Measurements from ENCODE around the genes DOK4 and ADGRG3.

DNA sequence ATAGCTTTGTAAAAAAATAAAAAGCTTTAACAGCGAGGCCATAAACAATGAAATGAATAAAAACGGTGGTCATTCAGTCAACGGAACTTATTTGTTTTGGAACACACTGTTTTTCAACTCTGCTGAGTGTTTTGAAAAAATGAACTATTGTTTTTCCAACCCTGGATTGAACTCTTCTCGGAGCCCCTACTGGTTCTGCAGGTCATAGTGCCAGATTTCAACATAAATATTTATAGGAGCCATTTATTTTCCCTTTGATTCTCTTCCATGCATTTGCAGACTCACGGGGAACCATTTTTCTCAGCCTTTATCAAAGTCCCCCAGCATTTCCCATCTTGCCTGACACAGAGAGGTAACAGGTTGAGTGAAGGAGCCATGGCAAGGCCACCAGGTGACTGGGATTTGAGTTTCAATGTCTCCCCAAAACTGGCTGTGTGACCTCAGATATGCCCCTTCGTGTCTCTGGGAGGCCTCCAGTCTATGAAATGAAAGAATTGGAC, 16.1 kb upstream of the HERPUD1 start:
- PRO-cap = no peak

- PRO-cap = bidirectional peak, plus-strand start at chr16:56991245, minus-strand start at chr16:56990979
These were observed 1.3 kb downstream of the NLRC5 start for GRCh38 chr16:56990588-56991164.

DNA sequence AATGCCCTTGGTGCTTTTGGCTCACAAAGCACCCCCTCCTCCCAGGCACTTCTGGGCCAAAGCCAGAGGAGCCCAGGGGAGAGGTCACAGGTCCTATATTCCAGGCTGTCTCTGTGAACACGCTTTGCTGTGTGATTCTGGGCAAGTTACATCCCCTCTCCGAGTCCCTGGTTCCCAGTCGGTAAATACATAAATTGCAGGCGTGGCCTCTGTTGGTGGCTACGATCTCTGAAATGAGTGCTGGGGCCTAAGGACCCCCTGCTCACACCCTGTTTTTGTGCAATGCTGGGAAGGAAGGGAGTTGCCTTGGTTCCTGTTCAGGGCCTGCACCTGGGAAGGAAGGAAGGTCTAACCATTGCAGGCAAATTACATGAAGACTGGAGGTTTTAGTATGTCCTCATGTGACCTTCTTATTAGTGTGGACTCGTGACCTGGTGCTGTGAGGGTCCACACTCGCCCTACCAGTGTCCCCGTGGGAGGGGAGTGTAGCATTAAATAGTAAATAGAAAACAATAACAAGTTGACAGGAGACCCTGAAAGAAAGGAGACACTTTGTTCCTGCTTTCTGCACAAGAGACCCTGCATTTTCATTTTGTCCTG, 49.7 kb upstream of the CPNE2 start:
- PRO-cap = no peak

GRCh38 chr16:57060937-57062160, 31.0 kb upstream of the CPNE2 start:
- PRO-cap = no peak

GRCh38 chr16:57145641-57146622, 39.9 kb downstream of the PSME3IP1 start:
- PRO-cap = no peak

- PRO-cap = no peak
These were observed 38.2 kb downstream of the PSME3IP1 start for GRCh38 chr16:57147333-57148254.

- PRO-cap = no peak
These were observed 17.8 kb downstream of the PLLP start for GRCh38 chr16:57266499-57267334.

DNA sequence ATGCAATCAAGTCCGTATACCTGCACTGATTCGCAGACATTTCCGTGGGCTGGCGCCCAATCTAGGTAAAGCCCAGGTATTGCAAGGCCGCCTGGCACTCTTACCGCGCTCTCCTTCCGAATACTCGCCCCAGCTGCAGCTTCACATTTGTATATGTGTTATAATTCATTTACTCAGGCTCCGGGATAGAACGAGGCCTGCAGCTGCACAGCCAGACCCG, 16.4 kb upstream of the PLLP start:
- PRO-cap = no peak

DNA sequence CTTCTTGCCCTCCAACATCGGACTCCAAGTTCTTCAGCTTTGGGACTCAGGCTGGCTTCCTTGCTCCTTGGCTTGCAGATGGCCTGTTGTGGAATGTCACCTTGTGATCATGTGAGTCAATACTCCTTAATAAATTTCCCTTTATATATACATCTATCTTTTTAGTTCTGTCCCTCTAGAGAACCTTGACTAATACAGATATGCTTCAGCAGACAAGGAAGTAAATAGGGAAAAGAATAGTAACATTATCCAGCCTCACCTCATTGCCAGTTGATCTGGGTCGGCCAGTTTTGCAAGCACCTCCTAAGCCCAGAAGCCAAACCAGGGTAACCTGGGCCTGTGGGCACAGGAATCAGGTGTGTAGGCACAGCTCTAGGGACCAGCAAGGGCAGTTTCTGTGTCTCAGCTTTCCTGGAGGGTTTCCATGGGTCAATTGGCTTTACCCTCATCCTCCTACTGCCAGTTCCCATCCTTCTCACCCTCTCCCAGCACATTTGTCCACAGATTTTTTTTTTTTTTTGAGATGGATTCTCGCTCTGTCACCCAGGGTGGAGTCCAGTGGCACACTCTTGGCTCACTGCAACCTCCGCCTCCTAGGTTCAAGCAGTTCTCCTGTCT, 11.8 kb upstream of the CCL17 start:
- PRO-cap = no peak

DNA sequence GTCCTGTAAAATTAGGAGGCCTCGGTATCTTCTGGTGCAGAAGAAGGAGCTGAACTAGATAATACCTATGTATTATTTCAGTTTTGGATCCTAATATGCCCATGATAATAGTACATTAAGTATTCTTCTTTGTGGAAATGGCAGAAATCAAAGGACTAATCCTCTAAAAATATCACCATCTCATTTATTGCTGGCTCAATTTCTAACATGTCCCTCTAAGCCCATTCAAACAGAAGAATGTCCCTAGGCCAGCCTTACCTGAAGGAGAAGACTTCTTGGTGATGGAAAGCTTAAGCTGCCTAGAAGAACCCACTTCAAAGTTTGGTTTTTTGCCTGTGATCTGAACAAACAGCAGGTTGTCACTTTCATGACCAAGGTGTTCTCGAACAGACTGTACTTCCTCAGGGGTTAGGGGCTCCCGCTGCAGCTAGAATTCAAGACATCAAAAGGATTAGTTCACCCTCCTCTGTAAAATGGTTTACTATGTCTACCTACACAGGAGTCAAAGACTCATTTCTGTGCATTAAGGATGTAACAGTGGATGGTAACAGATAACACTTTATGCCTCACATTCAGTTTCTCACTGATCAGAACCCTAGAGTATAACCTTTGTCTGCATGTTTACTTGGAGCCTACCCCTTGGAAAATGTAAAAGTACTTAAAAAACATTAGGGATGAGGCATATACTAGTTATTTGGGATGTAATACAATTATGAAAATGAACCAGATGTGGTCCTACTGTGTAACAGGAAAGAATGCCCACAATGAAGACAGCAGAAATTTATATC, 13.2 kb downstream of the CIAPIN1 start:
- PRO-cap = no peak

GRCh38 chr16:57471680-57472702, 9.5 kb downstream of the POLR2C start:
- PRO-cap = bidirectional peak, plus-strand start at chr16:57472120, minus-strand start at chr16:57472036

GRCh38 chr16:57472703-57474073, 10.7 kb downstream of the POLR2C start:
- PRO-cap = no peak

DNA sequence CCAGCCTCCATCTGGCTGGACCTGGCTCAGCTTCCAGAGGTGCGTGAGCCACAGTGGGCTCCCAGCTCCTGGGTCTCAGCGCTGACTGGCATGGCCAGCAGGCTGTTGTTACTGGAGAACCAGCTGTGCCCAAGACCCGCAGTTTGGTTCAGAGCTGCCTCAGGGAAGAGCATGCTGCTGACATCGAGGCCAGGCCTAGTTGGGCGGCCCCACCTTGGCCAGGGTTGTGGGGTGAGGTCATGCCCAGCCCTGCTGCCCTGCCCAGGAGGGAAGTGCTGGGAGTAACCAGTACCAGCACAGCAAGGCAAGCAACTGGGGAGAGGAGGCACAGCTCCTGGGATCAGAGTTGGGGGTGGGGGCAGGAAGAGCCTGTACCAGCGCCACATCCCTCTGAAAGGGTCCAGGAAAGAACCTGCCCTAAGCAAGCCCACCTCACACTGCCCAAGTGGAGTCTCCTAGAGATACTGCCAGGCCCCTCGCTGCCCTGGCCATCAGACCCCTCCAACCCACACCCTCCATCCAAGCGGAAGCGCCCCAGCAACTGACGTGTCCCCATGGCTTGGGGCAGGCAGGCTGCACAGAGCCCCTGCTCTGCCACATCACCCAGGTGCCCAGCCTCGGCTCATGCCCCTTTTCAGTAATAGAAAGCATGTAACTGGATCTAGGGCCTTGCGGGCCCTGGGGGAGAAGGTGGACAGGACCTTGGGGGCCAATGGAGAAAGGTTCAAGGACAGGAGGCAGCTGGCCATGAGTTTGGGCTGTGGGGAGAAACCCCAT, 1.0 kb downstream of the DOK4 start:
- PRO-cap = unidirectional peak, plus-strand start at position 288 of the sequence; unidirectional peak, plus-strand start at position 343 of the sequence

GRCh38 chr16:57485834-57486928, at the start of gene DOK4:
TSS of gene DOK4 (minus strand) at chr16:57486493.
- PRO-cap = unidirectional peak, minus-strand start at chr16:57486363; unidirectional peak, minus-strand start at chr16:57486473

DNA sequence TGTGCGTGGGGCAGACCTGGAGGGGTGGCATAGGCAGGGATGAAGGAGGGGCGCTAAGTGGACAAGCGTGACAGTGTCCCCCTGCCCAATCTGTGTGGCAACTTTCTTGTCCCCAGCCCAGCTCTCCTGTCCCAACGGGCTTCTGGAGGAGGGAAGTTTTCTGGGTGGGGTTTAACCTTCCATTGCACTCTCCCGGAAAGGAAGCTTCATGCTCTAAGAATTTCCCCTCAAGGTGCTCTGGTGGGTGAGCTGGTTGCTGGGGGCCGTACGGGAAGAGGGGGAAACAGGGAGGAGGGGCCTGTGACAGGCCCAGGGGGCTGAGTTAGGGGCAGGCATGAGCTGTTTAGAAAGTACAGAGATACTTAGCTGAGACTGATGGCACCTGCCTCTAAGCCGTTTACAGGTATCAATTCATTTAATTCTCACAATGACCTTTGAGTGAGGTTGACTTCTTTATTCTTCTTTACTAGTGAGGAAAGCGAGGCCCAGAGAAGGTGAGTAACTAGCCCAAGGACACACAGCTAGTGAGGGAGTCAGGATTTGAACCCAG, 18.7 kb downstream of the ADGRG1 start:
- PRO-cap = no peak

DNA sequence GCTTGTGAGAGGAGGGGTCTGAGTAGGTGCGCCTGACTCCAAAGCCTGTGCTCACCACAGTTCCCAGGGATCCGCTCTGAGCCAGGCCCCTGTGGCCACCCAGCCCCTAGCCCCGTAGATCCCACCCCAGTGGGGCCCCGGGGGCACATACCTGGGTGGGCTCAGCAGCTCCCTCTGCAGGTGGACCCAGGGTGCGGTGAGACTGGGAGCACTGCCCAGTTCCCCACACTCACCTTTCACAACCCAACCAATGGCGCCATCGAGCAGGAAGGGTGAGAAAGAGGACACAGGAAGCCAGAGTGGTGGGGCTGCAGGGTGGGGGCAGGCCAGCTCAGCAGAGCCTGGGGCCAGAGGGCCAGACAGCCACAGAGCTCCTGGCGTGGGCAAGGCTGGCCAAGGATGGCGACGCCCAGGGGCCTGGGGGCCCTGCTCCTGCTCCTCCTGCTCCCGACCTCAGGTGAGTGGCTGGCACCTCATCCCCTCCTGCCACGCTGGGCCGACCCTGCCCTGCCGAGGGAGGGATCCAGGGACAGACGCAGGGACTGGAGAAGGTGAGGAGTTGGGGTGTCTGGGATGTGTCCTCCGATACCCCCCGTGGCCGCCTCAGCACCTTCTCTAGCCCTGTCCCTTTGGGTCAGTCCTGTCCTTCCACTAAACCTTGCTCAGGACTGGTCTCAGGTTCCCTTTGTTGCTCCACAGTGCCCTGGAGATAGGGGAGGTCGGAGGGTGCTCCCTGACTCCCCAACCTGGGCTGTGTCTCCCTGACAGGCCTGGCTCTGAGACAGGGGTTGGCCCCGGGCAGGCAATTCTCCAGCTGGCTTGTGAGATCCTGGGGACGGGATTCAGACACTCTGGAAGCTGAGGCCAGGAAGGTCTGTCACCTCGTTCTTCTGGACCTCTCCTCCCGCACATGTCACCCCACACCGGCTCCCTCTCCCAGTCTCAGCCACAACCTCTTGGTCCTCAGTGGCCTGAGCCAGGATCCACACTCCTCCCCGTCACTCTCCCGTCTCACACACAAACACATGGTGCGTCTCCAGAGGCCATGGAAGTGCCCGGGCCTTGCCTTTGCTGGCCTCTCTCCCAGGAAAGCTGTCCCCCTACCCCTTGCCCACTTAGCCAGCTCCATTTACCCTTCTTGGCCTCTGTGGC, at the start of gene ADGRG3:
Gene ADGRG3, plus strand, starts transcription at position 358 of the 1,152 bp plus-strand sequence.
- PRO-cap = no peak

- PRO-cap = no peak
These were observed 26.5 kb downstream of the KIFC3 start for GRCh38 chr16:57775561-57776324.

DNA sequence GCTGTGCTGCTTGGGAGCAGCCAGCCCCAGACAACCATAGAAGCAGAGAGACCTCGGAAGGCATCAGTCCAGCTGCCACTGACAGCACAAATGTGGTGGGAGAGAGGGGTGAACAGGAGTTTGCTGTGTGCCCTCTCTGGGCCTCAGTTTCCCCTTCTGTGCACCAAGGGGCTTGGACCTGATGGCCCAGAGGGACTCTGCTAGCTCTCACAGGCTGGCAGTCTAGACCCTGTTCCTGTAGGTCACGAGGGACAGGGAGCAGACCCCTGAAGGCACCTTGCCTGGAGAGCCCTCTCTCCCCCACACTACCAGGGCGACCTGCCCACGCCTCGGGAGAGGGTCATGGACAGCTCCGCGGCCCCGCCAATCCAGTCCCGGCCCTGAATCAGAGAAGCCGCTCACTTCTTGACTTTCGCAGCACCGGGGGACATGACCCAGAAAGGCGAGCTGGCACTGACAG, 5.2 kb downstream of the KIFC3 start:
- PRO-cap = no peak

- PRO-cap = no peak
These were observed 2.0 kb downstream of the KIFC3 start for GRCh38 chr16:57800149-57800926.

GRCh38 chr16:57955354-57956145, 15.4 kb downstream of the CNGB1 start:
- PRO-cap = no peak